Airway epithelial cell (primary cell): ENCODE results near the gene LTO1.

- RAMPAGE, long total RNA: no peak
Observed at GRCh38 chr11:69427556-69427818, 133.5 kb downstream of the MYEOV start.

DNA sequence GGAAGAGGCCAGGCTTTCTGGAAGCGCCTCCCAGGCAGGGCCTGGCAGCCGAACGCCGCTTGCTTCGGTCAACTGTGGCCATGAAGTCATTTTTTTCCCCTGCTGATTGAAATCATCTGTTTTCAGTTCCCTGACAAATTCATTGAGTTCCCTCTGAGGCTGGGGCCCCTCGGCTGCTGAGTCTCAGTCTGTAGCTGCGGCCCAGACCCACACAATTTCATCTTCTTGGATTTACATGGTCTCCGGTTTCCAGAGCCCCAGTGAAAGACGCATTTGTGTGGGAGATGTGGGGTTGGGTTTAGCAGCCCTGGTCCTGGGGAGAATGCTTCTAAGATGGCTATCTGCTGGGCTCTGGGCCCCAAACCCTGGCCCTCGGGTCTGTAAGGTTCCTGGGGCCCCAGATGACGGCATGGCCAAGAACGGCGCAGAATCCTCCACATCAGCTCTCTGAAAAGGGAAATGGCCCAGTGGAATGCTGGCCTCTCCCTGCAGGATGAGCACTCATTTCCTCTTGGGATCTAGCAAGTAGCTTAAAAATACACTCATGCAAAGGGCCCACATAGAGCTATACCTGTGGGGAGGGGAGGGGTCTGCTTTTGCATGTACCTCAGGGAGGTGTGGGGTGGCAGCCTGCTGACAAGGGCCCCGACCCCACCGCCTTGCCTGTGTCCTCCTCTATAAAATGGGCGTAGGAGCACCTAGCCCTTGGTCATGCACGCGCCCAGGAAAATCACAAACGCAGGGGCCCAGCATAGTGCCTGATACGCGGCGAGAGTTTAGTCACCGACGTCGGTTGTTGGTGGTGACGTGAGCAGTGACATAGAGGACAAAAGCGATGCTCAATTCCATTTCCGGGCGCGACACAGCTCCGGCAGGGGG lies 150.0 kb downstream of the MYEOV start:
- RAMPAGE, long total RNA: no peak

DNA sequence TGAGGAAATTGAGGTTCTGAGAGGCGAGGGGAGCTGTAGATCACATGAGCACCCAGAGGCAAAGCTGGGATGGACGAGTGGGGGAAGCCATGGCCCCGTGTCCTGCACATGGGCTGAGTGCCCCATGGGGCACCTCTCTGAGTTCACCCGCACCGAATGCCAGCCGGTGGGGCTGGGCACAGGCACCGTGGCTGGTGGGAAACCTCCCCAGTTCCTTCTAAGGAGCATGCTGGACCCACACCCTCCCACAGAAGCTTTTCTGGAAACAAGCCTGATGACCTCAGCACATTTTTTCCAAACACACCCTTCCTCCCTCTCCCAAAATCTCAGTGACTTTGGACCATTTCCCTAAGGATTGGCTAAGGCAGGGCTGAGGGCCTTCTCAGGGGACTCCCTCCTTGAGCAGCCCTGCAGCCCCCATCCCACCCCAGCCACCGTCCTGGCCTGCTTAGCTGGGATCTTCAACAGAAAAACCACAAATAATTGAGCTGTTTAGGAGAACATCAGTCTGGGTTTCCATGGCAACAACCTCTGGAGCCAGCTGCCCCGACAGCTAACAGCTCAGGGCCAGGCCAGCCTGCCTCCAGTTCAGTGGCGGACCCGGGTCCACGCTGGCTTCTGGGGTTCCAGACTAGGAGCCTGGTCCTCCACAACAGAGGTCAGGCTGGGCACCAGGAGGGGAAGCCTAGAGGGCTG lies 169.4 kb downstream of the MYEOV start:
- RAMPAGE, long total RNA: no peak

- RAMPAGE, long total RNA: no peak
Observed at GRCh38 chr11:69470215-69470819, 170.6 kb upstream of the CCND1 start.

DNA sequence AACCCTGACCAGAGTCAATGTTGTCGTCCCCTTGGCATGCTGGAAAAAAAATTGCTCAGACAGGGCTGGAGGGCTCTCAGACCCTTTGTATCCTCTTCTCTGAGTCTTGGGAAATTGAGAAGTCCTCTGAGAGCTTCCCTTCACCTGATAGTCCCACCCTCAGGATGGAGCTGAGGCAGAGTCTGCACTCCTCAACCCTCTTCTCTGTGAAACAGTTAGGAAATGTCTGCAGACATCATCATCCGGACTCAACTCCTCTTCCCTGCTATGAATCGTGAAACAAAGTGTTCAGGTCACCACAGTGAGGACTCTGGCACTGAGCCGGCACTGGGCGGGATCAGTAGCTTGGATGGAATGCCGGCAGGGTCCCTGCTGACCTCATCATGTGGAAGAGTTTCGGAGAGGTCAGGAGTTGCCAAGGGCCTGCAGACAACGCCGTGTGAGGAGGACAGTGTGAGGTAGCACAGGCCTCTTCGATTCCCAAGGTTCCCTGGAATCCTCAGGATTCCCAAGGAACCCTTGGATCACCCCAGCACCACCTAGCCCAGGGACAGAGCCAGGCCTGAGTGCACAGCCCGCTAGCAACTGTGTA lies 160.4 kb upstream of the CCND1 start:
- RAMPAGE, long total RNA: no peak

DNA sequence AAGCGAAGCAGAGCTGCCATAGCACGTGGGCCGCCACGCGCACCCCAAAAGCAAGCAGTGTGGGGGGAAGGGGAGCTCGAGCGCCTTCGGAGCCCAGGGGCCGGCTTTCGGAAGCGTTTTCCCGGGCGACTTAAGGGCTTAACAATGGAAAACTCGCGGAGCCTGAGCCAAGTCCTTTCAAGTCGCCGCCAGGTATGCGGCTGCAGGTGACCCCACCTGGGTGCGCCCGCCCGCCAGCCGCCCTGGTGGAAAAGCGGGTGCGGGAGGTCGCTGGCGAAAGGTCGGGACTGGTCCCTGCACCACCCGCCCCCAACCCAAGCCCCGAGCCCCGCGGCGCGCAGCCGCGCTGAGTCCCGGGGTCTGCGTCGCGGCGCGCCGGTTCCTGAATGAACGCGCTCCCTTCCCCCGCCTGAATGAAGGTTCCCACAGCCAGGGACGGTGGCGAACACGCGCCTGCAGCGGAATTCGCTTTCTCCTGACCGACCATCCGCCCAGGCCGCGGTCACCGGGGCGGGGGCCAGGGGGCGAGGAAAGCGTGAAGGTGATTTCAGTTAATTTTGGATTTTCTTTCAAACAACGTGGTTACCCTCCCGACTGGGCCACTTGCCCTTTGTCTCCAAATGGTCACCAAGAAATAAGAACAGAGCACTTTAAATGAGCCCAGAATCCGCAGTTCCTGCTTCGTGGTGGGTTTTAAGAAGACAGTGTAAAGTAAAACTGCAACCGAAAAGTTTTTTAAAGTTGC lies 2.7 kb upstream of the CCND1 start:
- RAMPAGE, long total RNA: no peak

DNA sequence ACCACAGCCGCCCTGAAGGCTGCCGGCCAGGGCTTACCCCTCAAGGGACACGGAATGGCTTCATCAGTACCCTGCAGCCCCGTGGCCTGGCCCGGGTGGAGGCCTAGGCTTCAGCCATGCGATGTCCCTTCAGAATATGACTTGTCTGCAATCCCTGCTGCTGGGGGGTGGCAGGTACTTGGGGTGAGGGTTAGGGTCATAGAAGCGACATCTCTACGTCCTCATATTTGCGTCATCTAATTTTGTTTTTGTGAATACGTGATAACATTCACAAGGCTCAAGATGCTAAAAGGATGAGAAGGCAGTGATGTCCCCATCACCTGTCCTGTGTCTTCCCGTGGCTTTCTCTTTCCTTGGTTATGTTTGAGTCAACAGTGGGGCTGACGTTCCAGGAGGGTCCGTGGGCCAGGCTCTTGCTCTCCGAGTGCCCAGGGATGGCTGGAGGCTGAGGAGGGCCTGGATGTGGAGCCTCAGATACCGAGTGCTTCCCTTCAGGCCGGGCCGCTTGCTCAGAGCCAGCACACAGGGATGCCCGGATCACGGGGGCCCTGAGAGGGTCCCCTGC lies 6.5 kb downstream of the CCND1 start:
- RAMPAGE, long total RNA: no peak

- RAMPAGE, long total RNA: no peak
Observed at GRCh38 chr11:69649296-69649962, 8.5 kb downstream of the CCND1 start.

GRCh38 chr11:69674281-69675451 lies at the start of gene LTO1:
Gene LTO1, minus strand, starts transcription at chr11:69675353.
- RAMPAGE, long total RNA: start-site peak on the minus strand at chr11:69675313-69675359, 145 and 96 reads in 2 replicates

DNA sequence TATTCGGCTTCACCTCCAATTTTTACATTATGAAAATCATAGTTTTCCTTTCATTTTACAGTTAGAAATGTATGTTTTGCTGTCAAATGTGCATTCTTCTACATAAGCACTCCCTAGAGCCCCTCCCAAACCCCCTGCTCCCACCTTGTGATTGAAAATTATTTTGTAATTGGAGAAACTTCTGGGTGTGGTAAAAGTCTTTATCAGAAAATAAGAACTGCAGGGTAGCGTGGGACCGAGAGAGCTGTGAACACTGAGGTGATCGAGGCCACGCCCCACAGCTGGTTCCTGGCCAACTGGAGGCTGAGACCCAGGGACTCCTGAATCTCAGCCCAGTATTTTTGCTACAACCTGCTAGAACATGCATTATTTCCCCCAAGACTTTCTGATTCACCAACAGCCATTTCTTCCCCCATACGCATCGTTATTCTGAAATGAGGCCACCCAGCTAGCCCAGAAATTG lies 3.2 kb upstream of the FGF19 start:
- RAMPAGE, long total RNA: no peak

DNA sequence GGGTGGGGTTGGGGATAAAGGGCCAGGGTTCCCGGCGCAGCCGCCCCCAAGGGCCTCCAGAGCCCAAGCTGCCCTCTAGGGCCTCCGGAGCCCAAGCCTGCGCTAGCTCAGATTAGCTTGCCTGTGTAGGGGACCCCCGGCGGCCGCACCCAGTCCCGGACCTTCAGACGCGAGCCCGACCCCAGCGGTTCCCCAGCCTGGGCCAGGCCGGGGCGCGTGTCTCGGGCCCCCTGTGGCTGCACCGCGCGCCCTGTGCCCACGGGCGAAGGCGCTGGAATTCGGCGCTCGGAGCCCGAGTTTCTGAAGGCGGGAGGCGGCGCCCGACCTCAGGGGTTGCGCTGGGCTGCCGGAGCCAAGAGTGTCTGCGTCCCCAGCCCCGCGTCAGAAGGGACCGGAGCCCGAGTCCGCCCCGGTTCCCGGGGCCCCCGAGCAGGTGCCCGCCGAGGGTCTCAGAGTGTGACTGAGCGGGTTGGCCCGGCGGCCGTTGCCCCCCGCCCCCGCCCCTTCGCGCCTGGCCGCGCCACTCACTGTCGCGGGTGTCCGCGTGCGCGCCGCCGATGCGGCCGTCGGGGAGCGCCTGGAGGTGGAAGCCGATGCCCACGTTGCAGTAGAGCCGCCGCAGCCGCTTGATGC lies 808 bp downstream of the FGF4 start:
- RAMPAGE, long total RNA: no peak

DNA sequence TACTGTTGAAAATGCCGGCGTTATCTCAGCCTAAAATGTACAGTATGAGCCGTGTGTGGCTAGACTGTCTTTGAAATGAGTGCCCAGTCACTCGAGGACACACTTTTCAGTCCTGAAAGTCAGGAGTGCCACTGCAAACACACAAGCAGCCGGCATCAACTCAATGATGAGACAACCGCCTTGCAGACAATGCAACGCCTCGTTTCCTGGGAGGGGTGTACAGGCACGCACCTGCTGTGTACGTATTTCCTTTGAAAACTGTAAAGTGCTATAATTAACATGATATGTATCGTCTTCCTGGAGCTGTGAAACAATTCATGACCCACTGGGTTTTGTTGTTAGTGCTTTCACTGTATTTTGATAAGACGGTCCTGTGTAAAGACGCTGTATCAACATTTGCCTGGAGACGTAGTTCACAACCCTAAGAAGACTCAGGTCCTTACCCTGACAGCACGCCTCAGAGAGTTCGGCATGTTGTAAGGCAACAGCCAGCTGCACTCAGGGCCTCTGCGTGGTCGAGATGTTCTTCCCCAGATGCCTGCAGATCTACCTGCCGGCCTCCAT lies 105.8 kb upstream of the ANO1 start:
- RAMPAGE, long total RNA: no peak

- RAMPAGE, long total RNA: no peak
Observed at GRCh38 chr11:69974463-69975021, 103.6 kb upstream of the ANO1 start.

DNA sequence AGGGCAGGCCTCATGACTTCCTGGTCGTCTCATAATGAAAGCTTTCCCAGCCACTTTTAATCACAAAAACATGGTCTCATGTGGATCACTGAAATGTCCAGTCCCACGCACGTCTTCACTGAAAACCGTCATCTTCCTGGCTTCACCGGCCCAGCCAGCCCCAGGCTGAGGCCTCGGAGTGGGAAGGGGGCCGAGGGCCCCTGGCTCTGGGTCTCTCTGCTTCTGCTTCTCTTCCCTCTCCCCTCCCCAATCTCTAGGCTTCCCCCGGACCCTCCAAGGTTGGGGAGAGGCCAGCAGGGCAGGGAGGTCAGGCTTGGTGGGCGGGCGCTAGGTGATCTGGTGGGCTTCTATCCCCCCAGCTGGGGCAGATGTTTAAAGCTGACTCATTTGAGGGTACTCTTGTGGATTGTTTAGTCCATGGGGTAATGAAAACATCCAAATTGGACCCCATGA lies 58.3 kb upstream of the ANO1 start:
- RAMPAGE, long total RNA: no peak

DNA sequence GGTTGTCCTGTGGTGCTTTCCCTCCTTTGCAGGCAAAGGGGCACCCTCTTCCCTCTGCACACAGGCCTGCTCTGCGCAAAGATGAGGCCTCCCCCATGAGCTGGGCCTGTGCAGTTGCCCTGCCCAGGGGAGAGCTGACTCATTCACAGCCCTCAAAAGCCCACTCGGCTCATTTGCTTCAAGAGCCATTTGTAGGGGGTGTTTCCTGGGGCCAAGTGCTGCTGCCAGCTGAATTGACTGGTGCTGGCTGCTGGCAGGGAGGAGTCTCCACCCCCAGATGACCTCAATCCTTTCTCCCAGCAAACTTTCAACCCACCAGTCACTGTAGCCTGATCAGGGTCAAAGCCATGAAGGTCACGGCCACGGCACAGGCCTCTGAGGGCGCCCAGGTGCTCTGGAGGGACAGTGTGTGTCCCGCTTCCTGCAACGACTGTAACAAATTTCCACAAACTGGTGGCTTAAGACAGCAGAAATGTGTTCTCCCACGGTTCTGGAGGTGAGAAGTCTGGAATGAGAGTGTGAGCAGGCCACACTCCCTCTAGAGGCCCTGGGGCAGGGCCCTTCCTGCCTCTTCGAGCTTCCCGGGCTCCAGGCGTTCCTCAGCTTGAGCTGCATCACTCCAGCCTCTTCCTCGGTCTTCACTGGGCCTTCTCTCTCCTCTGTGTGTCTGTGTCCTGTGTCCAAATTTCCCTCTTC lies 48.7 kb upstream of the ANO1 start:
- RAMPAGE, long total RNA: no peak

DNA sequence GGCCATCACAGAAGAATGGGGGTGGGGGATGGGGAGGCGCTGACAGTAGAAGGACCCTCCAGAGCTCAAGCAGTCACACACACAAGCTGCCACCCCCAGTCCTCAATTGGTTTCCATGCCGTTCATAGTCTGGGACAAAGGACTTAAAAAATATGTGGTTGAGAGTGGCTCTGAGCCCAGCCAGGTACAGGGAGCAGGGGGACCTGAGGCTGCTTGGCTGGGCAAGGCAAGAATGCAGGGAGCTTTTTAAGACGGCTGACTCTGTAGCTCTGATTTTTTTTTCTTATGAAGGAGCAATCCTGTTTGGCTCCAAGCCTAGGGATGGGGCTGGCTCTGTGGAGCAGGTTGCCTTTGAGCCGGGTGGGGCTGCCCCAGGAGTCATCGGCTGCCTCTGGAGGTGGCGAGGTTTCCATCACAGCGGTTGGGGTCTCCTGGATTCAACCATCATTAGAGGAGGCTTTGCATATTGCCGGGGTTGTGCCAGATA lies 13.2 kb upstream of the ANO1 start:
- RAMPAGE, long total RNA: no peak

- RAMPAGE, long total RNA: no peak
Observed at GRCh38 chr11:70142027-70142713, 60.9 kb upstream of the FADD start.

DNA sequence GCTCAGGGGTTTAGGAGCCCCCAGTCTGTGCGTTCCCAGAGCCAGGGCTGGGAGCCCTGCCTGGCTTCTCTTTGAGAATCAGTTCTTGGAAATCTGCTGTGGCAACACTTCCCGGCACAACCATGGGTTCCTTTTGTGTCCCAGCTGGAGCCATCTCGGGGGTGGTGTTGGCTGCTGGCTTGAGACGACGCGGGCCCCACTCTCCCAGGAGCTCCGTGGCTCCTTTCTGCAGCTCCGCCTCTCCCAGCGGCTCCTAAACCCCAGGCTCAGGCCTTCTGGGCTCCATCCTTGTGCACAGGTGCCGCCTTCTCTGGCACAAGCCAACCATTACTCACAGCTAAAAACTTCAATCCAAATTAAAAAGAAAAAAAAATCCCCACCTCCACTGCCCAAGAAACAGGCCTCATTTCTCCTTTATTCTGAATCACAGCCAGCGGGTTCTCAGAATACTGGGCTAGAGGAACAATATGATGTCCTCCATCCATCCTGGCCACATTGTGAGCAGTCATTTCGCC lies 18.6 kb upstream of the PPFIA1 start:
- RAMPAGE, long total RNA: no peak

DNA sequence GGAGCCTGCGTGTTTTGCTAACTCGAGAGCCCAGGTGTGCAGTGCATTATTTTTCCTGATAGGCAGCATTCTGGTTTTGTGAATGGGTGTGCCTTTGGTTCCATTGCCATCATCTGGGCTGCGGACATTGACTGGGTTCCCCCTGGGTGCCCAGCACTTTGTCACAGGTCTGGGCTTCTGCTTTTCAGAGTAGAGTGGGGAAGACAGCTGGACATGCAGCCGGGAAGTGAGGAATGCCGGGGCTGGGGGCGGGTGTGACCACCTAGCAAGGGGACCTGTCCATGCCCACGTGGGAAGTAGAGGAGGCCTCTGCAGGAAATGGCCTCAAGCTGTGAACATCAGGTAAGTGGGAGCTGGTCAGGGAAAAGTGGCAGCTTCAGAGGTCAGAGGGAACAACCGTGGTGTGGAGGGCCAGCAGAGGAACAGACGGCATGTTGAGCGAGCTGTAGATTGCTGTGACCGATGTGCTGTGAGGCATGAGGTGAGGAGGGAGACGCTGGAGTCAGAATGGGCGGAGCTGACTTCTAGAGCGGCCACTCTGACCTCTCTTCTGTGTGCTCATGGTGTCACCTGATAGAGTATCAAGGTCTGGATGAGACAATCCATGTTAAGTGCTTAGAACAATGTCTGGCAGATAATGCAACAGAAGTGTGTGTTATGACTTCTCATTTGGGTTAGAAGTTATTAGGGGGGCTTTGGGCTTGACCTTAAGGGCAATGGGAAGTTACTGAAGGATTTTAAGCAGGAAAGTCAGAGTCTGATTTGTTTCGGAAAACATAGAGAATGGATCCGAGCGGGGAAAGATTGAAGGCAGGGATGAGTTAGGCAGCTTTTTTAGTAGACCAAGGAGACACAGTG lies 42.4 kb downstream of the PPFIA1 start:
- RAMPAGE, long total RNA: no peak

GRCh38 chr11:70331905-70332310 lies 61.4 kb downstream of the PPFIA1 start:
- RAMPAGE, long total RNA: no peak